ENCODE data around the genes SLC20A1, IL1B, IL1F10 and DPP10.

- PRO-cap, 2 experiments, result peak in 2 of 2 experiments; most common plus-strand start chr2:112645939 (in 2); most common minus-strand start chr2:112646288 (in 2)
Observed at GRCh38 chr2:112645782-112646536, at the start of gene SLC20A1. SLC20A1 (plus strand) TSS chr2:112645939.

DNA sequence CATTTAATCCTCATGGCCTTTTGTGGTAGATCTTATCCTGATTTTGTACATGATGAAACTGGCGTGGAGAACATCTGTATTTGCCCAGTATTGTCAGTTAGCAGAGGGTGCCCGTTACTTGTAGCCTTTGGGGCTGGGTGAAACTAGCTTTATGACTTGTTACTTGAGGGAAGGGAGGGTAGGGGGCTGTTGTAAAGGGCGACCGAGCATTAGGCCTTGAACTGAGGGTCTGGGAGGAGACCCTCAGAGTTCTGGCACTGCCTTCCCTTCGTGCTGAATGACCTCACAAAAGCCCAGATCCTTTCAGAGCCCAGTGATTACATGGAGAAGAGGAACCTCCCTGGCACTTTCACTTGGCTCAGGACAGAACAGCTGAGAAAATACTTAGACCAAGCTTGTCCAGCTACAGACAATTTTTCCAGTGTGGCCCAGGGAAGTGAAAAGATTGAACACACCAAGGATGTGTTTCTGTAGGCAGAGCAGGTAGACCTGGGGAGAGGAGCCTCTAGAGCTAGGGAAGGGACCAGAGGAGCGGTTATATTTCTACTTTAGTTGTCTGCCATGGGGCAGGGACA is 19.6 kb downstream of the SLC20A1 start:
- PRO-cap, 2 experiments, result no peak in any of the 2 experiments

GRCh38 chr2:112666565-112666886 is 20.8 kb downstream of the SLC20A1 start:
- PRO-cap, 2 experiments, result no peak in any of the 2 experiments

GRCh38 chr2:112706216-112706550 is 14.6 kb upstream of the NT5DC4 start:
- PRO-cap, 2 experiments, result no peak in any of the 2 experiments

GRCh38 chr2:112820185-112820883 is 16.2 kb downstream of the IL1B start:
- PRO-cap, 2 experiments, result no peak in any of the 2 experiments

- PRO-cap, 2 experiments, result no peak in any of the 2 experiments
Observed at GRCh38 chr2:112836238-112837196, at the start of gene IL1B. IL1B (minus strand) TSS chr2:112836779.

DNA sequence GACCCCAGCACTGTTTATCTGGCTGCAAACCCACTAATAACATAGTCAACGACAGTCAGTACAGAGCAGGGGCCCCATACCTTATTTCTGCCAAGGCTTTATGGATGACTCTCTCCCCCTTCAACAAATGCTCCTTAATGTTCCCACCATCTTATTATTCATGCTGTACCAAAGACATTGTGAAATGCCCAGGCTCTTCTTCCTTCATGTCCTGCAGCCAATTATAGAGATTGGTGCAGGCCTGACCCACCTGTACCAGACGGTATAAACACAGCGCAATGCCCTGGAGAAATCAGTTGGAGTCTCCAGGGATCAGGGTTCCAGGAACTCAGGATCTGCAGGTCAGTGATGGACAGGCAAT is at the start of gene IL1F10:
Gene IL1F10 (plus strand): TSS at position 295 of the 361 bp plus-strand sequence.
- PRO-cap, 2 experiments, result no peak in any of the 2 experiments

DNA sequence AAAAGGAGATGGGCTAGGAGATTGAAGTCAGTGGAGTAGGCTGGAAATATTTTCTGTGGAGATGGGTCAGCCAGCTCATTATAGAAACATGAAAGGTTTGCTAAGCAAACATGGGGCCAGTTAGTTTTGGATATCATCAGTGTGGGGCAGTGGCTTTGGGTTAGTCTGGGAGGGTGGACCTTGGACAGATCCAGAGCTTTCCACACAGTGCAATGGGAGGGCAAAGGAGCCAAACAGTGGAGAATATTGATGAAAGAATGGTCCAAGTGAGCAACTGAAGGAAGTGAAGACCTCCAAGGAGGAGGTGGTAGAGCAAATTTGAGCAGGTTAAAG is 20.8 kb downstream of the IL1F10 start:
- PRO-cap, 2 experiments, result no peak in any of the 2 experiments

GRCh38 chr2:113158443-113158872 is 15.3 kb upstream of the PSD4 start:
- PRO-cap, 2 experiments, result no peak in any of the 2 experiments

DNA sequence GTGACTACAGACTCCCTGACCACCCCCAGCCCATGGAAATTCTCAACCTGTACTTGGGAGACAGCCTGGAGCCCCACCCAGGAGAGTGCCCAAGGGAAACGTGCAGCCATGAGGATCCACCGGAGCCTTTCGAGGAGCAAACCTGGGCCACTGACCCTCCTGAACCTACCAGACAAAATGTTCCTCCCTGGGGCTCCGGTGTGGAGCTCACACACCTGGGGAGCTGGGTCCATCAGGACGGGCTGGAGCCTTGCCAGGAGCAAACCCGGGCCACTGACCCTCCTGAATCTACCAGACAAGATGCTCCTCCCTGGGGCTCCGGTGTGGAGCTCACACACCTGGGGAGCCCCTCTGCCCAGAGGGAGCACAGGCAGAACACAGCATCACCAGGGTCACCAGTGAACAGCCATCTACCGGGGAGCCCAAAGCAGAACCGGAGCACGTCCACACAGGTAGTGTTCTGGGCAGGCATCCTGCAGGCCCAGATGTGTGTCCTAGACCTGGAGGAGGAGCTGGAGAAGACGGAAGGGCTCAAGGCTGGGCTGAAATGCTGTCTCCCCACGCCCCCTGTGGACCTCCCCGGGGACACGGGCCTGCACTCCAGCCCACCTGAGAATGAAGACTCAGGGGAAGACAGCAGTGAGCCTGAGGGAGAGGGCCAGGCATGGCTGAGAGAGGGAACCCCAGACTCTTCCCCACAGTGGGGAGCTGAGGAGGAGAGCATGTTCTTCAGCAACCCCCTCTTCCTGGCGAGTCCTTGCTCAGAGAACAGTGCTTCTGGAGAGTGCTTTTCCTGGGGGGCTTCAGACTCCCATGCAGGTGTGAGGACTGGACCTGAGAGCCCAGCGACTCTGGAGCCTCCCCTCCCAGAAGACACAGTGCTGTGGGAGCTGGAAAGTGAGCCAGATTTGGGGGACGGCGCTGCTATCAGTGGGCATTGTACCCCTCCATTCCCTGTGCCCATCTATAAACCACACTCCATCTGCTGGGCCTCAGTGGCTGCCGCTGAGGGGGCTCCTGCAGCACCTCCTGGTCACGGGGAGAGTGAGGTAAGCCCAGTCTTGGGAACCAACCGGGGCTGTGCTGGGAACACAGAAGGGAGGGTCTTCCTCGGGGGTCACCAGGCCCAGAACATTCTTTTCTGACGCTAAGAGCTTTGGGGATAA is 9.1 kb downstream of the PSD4 start:
- PRO-cap, 2 experiments, result no peak in any of the 2 experiments

DNA sequence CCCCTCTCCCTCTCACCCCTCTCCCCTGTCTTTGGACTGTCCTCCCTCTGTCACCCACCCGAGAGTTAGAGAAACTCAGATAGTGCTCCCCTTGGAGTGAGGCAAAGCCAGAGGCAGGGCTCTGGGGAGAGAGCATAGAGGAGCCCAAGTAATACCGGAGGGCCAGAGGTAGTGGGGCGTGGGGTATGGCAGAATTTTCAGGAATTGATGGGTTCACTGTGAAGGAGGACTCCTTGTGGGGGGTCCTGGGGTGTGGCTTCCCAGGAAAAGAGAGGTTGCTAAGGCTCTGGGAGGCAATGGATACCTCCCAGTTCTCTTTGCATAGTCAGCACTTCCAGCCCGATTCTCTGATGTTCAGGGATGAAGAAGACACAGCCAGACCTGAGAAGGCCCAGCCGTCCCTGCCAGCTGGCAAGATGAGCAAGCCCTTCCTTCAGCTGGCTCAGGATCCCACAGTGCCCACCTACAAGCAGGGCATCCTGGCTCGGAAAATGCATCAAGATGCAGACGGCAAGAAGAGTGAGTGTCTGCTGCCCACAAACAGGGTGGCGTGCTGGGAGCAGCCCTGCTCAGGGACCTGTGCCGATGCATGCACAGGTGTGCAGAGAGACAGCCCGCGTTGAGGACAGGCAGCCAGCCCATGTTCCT is 22.1 kb downstream of the PSD4 start:
- PRO-cap, 2 experiments, result no peak in any of the 2 experiments

DNA sequence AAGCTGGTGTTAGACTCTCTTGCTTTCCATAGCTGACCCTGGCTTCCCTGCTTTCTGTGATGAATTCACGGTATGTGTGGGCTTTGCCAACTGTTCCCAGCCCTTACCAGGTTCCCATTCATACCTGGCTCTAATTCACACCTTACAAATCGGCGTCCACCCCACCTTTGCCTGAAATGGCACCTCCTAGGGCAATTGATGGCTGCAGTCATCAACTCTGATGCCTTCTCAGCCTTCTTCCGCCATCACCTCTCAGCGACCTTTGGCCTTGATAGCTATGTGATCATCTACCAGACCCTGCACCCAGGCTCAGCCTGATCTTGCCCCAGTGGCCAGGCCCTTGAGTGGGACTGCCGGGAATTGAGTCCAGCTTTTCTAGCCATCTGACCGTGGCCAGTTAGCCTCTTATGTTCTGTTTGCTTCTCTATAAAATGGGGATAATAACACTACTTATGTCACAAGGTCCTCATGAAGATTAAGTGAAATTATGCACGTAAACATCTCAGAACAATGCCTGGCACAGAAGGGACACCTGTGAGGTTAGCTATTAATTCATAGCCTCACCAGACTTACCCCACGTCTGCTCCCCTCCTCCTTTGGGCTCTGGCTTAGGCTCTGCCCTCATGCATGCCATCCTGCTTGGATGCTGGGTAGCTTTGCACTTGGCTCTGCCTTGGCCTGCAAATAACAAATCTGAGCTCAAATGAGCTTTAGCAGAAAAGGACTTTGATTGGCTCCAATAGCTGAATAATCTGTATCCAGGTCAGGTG is 32.6 kb downstream of the PSD4 start:
- PRO-cap, 2 experiments, result no peak in any of the 2 experiments

DNA sequence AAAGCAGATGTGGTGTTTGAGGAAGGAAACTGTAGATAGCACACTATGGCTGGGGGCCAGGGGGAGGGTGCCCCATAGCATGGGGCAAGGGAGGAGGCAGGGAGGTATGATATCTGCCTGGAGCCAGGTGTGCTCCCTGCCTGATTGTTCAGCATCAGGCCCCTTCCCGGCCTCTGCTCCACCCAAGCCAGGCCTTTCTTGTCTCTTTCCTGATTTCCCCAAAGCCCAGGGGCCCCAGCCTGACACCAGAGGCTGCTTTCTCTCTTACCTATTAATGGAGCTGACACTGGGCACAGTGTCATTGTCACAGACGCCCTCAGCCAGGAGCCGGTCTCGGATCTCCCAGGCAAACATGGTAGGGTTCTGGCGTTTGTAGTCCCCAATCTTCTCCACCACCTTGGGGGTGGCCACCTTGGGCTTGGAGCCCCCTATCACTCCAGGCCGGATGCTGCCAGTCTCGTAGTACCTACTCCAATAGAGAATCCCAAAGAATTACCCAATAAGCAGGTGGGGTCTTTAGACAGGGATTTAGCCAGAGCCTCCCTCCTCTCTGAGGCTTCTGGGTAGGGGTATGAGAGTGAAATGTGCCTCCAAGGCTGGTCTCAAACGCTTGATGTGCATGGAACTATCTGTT is 34.4 kb downstream of the PAX8 start:
- PRO-cap, 2 experiments, result no peak in any of the 2 experiments

- PRO-cap, 2 experiments, result no peak in any of the 2 experiments
Observed at GRCh38 chr2:113578641-113578896, 48.5 kb upstream of the RABL2A start.

DNA sequence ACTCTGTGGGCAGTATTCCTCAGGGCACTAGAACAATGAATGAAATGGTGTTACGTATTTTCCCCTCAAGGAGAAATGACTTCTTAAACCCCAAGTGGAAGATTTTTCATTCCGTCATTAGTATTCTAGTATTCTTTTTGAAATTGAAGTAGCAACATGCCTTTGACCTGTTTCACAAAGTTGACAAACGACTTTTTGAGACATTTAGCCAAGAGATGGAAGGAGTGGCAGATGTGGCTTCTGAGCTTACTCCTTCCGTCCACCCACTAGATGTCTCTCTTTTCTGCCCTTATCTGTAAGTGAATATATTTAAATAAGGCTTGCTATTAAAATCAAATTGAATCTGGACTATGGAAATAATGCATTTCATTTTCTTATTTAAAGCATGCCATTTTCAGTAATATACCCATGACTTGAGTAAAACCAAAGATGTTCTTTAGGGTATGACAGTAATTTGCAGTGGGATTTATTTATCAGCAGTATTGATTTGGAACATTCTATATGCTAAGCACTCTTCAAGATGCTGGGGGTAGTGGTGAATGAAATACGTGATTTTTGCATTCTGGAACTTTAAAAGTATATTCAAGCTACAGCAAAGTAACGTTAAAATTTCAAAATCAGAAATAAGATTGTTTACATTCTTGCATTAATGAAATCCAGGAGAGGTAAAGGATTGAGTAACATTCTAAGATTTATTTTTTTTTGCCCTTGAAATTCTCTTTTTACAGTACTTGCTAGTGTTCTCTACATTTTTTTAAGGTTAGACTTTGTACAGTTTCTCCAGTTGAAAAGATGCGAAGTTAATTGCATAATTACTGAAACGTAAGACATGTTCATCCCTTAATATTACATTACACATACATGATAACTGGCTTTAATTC is 74.3 kb downstream of the ACTR3 start:
- PRO-cap, 2 experiments, result no peak in any of the 2 experiments

- PRO-cap, 2 experiments, result no peak in any of the 2 experiments
Observed at GRCh38 chr2:114442587-114442816, at the start of gene DPP10. DPP10 (plus strand) TSS chr2:114442641.

DNA sequence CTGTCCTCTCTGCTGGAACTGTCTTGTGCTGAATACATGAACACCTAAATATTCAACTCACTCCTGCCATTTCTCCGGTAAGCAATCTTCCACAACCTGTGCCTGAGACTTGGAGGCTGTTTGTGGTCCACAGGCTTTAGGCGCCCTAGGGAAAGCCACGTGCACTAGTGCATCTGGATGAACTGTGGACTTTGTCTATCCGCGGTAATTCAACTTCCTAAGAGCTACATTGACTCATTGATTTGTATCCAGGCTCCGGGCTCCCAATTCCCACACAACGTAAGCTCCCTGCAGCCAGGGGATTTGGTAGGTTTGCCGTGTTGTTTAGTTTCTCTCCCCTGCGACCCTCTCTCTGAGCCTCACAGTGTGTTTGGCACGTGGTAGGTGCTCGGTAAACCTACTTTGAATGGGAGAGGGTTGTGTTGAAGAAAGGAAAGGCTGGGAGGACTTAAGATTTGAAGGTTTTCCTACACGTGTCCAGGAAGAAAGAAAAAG is 718.2 kb downstream of the DPP10 start:
- PRO-cap, 2 experiments, result no peak in any of the 2 experiments

DNA sequence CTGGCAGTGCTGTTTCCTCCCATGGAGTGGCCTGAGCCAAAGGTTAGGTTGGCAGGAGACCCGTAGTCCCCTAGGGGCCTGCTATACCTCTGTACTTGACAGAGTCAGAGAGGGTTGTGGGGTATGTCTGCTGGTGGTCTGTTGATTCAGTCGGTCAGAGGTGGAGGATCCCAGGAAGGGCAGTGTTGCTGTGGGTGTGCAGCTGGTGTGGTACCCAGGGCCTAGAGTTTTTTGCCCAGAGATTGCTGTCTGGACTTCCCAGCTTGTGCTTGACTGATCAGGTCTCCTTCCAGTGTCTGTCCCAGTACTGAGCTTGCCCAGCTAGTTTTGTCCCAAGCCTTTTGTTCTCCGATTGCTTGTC is 918.2 kb downstream of the DPP10 start:
- PRO-cap, 2 experiments, result no peak in any of the 2 experiments

- PRO-cap, 2 experiments, result no peak in any of the 2 experiments
Observed at GRCh38 chr2:116135238-116135574, 1679.3 kb upstream of the DDX18 start.

DNA sequence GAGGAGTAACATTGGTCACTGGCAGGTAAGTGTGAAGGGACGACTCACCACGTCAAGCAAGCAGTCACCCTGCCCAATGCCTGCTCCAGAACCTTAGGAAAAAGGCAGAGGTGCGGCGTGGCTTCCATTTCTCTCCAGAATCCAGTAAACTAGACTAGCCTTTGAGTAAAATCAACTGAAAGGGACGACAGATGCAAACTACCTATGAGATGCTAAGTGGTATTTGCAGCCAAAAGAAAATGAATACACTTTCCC is 1.0 kb downstream of the CCDC93 start:
- PRO-cap, 2 experiments, result no peak in any of the 2 experiments